ENCODE results near the genes PSMA8, AQP4, DSG3 and TRAPPC8.

DNA sequence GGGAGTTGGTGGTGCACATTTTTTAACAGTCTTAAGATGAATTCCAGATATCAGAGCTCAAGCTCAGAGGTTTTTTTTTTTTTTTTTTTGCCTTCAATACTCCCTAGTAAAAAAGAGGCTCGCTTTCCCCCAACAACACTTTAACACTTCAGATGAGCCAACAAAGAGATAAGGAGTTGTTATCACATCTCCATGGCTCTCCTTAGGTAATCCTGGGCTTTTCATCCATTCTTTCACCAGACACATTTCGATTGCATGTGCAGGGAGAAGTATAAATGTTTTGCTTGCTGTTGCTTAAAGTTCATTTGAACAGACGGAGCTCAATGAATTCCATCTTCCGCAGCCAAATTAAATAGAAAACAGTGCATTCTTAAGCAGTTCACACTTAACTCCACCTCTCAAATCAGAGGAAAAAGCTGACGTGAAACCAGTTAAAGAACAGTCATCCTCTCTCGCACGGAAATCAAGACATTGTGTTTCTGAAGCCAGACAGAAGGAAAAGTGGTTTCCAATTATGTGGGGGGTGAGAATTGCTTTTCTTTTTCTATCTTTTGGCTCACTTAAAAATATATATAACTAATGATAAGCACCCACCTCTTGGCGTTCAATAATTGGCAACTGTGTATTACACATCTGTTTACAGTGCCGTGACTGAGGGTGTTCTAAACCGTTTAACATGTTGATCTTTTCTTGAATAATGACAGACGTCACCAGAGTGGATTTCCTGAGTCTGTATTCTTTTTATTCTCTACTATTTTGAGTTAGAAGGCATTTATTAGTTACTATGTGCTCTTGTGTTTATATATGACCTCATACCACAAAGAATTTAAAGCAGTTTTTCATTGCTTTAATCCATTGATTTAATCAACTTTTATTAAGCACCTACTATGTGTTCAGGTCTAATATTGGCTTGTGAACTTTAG, 118.1 kb downstream of the ZNF521 start:
- RRBS, result no CpG with 5 or more reads among the region's 11 CpGs

GRCh38 chr18:25284778-25285570, 67.0 kb downstream of the ZNF521 start:
- RRBS, result no CpG with 5 or more reads among the region's 11 CpGs

- RRBS, result no CpG with 5 or more reads among the region's 7 CpGs
Observed at GRCh38 chr18:25348271-25348805, 3.6 kb downstream of the ZNF521 start.

DNA sequence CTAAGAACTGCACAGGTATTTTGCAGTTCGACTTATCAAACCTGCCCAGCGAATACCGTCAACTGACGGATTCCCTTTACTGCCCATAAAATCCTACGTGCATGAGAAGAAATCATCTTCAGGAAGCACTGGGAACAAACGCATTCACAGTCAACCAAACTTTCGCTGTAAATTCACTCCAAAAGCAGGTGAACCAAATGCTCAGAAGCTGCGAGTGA, 3.3 kb downstream of the ZNF521 start:
- RRBS, result no CpG with 5 or more reads among the region's 8 CpGs

GRCh38 chr18:26133439-26134143, at the start of gene PSMA8:
PSMA8 (plus strand) TSS chr18:26133869.
- RRBS, result no CpG with 5 or more reads among the region's 40 CpGs

GRCh38 chr18:26545841-26546485, 2.4 kb downstream of the KCTD1 start:
- RRBS, result no CpG with 5 or more reads among the region's 10 CpGs

DNA sequence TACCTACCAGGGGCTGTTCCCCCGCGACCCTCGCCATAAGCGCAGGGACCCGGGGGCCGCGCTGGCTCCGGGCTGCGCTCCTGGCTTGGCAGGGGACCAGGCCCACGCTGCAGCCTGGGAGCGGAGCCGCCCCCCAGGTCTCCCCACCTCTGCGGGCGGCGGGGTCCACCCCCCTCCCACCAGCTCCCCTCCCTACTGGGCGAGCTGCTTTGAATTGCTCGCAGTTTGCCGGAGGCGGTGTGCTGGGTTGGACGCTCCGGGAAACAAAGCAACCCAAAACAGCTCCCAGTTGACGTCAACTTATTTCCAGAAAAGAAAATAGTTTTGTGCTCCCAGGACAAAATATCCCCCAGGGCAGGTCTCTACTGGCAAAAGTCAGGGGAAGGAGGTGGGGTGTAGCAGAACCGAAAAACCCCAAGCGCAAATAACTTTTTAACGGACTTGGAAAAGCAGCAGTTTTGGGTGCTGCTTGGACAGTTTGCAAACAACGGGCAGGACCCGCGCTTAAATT, 2.6 kb upstream of the KCTD1 start:
- RRBS, result 7% methylated on average over 5 of the region's 28 CpGs

DNA sequence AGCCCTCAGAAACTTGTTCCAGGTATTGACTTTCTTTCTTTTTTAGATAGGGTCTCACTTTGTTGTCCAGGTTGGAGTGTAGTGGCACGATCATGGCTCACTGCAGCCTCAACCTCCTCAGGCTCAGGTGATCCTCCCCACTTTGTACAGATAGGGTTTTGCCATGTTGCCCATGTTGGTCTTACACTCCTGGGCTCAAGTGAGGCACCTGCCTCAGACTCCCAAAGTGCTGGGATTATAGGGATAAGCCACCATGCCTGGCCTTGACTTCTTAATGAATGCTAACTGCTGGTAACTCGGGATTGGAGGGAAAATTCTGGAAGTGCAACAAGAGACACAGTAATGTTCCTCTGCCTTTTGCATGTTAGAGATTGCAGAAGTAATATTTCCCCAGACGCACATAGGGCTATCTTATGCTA, 128.8 kb downstream of the AQP4 start:
- RRBS, result no CpG with 5 or more reads among the region's 3 CpGs

DNA sequence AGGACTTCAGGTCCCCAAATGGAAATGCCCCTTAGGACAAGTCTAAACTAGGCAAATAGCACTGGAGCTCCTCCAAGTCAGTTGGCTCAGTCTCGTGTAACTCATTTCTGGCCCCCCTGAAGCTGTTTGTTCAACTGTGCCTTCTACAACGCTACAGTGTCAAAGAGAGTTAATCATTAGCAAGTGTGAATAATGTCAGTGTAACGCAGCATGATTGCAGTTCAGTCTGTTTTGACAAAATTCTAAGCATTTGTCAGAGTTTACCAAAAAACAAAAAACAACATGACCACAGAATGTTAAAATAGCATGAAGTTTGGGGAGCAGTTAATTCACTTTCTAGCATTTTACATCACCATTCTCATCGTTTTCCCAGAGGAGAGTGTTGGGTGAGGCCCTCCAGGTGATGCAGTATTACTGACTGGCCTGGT, 108.1 kb downstream of the AQP4 start:
- RRBS, result no CpG with 5 or more reads among the region's 4 CpGs

DNA sequence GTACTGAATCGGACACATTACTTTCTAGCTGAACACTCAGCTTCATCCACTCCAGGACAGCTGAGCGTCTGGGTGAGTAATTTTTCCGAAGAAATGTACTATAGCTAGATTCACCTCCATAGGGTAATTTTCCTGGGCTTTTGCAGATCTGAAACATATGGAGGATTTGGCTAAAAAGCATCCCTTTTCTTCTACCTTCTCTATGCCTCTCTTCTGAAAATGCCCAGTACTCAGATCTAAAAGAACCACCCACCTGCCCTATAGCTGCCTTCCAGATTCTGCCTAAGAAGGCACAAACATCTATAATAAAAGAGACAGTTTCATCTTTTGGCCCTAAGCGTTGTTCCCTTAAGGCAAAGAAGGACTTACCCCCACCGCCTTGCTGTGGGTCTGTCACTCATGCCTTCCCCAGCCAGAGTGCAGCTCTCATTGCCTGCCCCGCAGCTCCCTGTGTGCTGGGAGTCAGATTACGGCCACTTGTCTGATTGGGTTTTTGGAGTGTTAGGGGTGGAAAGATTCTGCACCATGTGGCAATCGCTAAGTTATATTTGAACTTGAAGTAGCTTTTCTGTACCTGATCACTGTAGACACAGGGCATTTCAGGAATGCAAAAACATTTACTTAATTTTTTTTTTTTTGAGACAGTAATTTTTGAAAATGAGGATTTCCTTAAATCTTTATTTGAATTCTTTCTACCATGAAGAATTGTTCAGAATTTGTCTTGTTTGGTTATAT, at the start of gene AQP4:
Gene AQP4, minus strand, starts transcription at position 419 of the 735 bp plus-strand sequence.
- RRBS, result no CpG with 5 or more reads among the region's 8 CpGs

DNA sequence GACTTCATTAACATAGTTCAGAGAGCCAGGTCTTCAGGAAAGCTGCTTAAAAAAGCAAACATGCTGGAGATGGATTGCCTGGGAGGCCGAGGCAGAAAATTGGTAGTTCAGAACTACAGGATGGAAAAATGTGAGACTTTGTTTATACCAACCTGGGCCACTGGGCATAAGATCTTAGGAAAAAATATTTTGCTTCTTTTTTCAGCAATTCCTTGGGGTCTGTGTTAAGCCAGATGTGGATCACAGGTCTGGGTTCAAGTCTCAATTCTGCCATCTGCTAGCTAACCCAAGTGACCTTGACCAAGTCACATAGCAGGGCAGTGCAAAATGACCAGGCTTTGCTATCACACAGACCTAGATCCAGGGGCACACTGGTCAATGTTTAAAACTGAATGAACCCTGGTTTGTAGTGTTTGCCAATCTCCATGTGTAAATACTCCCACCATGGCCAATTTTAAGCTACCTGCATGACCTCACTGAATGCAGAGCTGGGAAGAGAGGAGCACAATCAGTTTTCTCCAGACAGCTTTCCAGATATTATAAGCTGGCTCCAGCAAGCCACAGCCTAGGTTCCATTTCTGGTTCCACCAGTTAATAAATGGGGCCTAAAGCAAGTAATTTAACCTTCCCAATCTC, 143.0 kb downstream of the CHST9 start:
- RRBS, result no CpG with 5 or more reads among the region's 1 CpG

DNA sequence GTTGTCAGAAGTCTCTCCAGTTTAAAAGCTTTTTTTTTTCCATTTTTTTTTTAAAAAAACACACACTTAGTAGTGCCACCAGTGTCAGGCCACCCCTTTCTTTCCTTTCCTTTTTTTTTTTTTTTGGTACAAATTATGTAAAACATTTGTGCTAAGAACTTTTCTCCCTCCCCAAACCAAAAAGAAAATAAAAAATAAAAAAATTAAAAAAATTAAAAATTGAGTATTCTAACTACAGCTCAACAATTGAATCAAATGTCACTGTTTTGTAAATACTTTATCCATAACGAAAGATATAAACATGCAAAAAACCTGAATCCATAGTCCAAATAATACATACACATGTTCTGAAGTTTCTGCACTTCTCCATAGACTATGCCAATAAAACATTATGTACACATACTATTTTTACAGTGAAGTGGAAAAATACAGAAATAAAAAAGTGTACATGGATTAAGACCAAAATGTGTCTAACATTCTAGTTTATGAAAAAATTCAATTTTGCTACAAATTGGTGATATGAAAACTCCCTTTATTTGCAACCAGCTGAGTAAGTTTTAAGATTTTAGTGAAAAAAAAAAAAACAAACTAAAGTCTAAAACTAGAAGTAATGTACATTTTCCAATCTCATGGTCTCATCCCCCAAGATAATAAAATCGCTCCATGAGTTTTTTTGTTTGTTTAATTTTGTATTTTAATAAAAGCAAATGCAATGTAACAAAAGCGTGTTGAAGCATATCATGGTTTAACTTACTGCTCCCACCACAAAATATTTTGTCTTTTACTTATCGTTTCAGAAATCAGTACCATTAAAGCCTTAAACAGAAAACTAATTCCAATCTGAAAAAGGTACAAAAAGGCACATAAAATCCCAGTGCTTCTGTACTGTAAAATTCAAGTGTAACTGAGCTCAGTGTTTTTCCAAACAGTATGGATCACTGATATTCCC, 225.6 kb downstream of the CDH2 start:
- RRBS, result no CpG with 5 or more reads among the region's 4 CpGs

GRCh38 chr18:28168730-28168929, 8.3 kb downstream of the CDH2 start:
- RRBS, result no CpG with 5 or more reads among the region's 1 CpG

- RRBS, result no CpG with 5 or more reads among the region's 4 CpGs
Observed at GRCh38 chr18:29156596-29156947, 979.6 kb upstream of the CDH2 start.

DNA sequence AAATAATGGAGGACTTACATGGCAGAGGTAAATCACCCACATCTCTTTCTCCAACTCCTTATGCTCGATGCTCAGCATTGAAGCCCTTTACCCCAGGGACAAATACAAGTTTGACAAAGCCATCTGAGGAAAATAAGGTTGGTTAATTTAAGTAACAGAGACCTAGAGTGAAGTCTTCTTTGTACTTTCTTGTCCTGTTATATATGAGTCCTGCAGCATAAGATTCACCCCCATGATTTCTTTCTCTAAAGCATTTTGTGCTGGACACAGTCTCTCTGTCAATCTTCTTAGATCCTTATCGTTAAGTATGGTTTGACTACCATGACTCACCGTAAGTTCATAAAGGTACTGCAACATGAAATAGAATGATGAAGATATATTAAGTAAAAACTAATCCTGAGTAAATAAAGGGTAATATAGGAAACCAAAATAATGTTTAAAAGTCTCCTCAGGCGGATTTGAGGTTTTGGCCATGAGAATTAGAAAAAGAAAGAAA, 980.1 kb upstream of the CDH2 start:
- RRBS, result no CpG with 5 or more reads among the region's 4 CpGs

DNA sequence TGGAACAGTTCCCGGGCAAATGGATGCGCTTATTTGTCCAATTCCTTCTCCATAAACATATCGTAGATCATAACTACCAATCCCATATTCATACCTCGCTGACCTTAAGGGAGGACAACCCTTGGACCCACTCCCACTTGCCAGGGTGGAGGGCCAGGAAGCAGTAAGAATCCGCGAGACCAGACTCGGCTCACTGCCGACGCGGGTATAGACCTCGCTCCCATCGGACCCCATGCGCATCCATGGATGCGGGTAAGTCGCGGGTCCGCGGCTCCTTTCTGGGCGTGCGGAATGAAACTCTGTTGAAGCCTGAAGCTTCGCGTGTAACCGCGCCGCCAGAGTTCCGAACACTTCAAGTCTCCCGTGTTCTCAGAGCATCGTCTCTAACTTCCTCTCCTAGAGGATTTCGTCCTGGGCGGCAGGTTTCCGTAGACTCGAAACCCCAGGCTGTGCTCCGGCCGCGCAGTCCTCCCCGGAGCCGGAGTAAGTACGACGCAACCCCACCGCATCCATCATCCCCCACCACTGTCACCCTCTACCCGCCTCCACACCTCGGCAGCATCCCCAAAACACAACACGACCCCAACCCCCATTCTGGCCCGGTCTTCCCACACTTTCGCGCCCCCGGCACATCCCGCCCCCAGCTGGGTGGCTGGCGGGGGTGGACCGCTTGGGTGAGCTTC, 1.0 kb downstream of the DSC3 start:
- RRBS, result 10% methylated on average over 2 of the region's 50 CpGs

GRCh38 chr18:31339684-31340114, 21.7 kb downstream of the DSG1 start:
- RRBS, result no CpG with 5 or more reads among the region's 6 CpGs

GRCh38 chr18:31447382-31448117, at the start of gene DSG3:
DSG3 (plus strand) TSS chr18:31447741.
- RRBS, result no CpG with 5 or more reads among the region's 12 CpGs

- RRBS, result 2% methylated on average over 13 of the region's 13 CpGs
Observed at GRCh38 chr18:31685613-31685745, 1.1 kb upstream of the B4GALT6 start.

- RRBS, result 2% methylated on average over 28 of the region's 82 CpGs
Observed at GRCh38 chr18:31942260-31943214, at the start of gene TRAPPC8. TRAPPC8 (minus strand) TSS chr18:31943128.

Measured in AG08470 (cell line).